OVCAR3 (cell line): ENCODE measurements around the genes TSTD2 and HEMGN.

DNA sequence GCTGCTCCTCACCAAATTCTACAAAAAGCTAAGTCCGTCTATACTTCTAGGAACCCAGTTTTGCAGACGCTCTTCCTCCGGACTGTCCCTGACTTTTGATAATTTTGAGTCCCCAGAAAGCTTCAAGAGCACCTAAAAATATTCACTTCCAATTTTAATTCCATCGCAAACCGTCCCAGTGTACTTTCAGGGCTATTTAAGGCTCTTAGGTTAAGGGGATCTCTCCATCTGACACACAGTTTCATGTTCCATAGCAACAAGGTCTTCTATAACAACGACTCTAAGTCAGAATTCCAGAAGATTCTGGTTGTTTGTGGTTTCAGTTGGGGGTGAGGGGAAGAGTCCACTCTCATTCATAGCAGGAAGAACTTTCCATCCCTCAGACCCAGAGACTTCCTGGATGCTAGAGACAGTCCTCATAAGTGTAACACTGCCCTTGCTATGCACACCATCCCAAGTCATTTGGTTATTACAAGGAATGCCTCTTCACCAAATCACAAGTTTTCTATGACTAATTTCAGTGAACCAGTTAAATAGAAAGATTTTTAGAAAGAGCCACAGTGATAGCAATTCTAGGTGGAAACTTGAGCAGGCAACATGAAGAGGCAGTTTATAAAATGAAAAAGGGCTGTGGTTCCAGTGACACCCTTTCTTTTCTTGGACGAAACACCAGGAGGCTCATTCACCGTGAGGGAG, 51.3 kb downstream of the HABP4 start:
- RRBS: 89% methylated on average over 2 of the region's 8 CpGs

- RRBS: no CpG with 5 or more reads among the region's 6 CpGs
Measured at GRCh38 chr9:96514458-96514899, 64.5 kb downstream of the HABP4 start.

GRCh38 chr9:96649413-96649857, 5.7 kb downstream of the PRXL2C start:
- RRBS: no CpG with 5 or more reads among the region's 2 CpGs

GRCh38 chr9:96758994-96759992, 18.6 kb downstream of the ZNF510 start:
- RRBS: 100% methylated on average over 2 of the region's 9 CpGs

GRCh38 chr9:96934090-96934594, 5.5 kb downstream of the NUTM2G start:
- RRBS: no CpG with 5 or more reads among the region's 15 CpGs

- RRBS: no CpG with 5 or more reads among the region's 23 CpGs
Measured at GRCh38 chr9:97386919-97387447, 24.9 kb upstream of the TDRD7 start.

DNA sequence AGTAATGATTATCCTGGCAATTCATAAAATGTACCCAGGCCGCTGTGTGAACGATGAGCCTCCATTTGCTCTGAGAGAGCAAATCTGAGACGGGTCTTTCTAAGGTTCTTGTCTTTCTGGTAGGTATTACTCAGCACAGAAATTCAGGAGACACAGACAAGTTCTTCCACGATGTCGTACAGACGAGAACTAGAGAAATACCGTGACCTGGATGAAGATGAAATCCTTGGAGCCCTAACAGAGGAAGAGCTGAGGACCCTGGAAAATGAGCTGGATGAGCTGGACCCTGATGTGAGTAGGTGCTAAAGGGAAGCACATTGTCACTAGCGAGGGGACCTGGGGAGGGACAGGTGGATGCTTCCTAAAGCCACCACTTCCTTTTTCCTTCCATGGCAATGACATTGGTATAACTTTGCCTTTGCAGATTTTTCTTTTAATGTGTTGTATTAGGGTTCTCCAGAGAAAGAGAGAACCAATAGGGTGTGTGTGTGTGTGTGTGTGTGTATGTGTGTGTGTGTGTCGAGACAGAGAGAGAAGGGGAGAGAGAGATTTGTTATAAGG, 22.6 kb downstream of the TMOD1 start:
- RRBS: no CpG with 5 or more reads among the region's 9 CpGs

DNA sequence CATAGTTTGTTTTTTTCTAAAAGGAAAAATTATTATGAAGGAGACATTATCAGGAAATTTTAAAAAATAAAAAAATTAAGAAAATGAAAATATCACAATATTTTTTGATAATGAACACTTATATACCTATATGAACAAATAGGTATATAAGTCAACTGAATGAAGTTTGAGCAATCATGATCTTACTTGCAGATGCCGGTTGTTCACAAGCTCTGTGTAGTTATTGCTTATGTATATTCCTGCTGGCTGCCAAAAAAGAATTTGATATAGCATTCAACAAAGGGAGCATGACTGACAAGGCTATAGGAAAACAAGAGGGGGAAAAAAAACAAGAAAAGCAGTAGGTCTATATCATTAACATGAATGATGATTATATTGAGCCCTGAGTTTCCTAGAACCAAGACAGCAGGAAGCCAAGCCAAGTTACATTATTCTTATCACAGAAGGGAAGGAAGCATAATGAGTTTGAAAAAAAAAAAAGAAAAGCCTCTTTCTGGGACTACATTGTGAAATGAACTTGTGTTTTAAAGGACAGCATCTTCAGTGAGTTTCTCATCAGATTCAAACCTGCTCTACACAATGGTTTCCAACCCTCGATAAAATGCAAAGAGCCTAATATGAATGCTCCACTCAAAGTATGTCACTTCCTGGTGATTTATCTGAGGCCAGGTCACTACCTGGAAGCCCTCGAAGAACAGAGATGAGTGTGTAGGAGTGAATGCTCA, 41.0 kb downstream of the TSTD2 start:
- RRBS: no CpG with 5 or more reads among the region's 3 CpGs

- RRBS: no CpG with 5 or more reads among the region's 10 CpGs
Measured at GRCh38 chr9:97604412-97605402, 28.5 kb downstream of the TSTD2 start.

- RRBS: 5% methylated on average over 56 of the region's 114 CpGs
Measured at GRCh38 chr9:97633008-97634108, at the start of gene TSTD2. Gene TSTD2 (minus strand): TSS chr9:97633368.

GRCh38 chr9:97703299-97704163, 6.4 kb upstream of the XPA start:
- RRBS: 25% methylated on average over 2 of the region's 11 CpGs

GRCh38 chr9:97737350-97738027, 40.3 kb upstream of the XPA start:
- RRBS: 14% methylated on average over 1 of the region's 8 CpGs

DNA sequence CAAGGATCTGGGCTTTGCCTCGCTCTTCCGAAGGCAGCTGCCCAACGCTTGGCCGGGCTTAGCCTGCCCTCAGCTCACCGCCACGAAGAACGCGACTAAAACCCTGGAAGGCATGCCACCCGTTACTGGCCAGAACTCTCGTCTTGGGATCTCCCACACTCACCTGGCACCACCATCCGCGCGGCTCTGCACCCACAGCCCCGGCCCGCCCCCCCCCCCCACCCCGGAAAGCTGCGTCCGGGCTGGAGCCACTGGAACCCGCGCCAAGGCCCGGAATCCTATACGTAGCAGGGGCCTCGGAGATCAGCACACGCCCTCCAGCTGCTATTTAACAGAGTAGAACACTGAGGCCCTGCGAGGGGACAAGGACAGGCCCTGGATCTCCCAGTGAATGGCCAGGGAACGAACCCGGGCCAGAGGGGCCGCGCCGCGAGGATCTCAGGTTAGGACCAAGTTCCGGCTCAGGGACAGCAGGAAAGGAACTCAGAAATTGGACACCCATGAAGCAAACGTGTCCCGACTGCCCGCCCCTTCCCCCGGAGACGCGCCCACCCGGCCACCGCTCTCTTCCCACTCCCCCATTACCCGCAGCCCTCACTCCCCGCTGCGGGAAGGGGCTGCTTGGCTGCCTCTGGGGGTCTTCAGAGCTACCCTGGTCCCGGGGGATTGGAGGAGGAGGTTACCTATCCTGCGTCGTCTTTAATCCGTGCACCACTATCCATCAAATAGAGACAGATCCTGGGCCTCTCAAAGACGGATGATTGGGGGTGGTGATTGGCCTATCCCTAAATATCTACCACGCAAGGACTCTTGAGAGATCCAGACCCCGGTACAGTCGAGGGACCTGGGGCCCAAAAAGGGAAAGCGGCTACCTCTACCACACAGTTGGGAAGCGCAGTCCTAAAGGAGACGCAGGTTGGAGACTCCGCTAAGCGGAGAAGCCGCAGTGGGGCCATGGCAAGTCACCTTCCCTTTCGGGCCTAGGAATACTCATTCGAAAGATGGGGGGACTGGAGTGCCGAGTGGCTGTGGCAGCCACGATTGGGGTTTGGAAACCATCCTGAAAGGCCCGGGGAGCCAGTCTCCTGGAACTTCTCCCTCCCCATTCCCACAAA, 937 bp upstream of the FOXE1 start:
- RRBS: 62% methylated on average over 26 of the region's 62 CpGs

DNA sequence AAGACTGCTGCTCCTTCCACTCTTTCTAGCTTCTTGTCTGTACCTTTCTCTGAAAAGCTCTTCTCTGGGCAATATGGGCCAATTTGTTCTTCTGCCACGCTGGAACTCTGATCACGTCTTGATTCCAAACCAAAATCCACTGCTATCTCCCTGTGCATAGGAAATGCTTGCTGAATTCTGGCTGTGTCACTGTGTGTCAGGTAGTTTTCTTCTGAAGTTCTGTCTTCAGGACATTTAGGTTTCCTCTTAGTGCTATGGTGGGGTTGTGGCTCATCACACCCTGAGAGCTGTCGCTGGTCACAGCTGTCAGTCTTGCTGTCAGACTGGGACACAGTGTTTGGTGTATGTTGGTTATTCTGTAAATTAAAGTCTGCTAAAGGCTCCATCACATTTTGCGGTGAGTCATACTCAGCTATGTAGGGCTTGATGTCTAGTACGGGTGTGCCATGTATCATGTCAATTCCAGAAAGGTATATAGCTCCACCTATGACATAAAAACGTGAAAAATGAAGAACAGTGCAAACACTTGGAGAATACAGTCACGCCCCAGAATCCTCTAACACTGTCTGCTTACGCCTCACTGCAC, 12.1 kb downstream of the TRMO start:
- RRBS: no CpG with 5 or more reads among the region's 8 CpGs

GRCh38 chr9:97937703-97938606, at the start of gene HEMGN:
Gene HEMGN (minus strand): TSS chr9:97938172.
- RRBS: no CpG with 5 or more reads among the region's 5 CpGs

- RRBS: no CpG with 5 or more reads among the region's 1 CpG
Measured at GRCh38 chr9:98037447-98037817, 19.1 kb upstream of the NANS start.

DNA sequence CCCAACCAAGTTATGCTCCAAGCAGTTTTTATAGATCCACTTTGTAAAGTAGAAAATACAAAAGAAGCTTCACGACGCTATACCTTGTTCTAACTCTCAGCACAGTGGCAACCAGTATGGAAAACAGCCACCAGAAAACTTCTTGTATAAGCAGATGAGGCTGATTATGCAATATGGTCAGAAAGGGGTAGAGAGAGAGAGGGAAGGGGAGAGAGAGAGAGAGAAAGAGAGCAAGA, 14.8 kb downstream of the TRIM14 start:
- RRBS: no CpG with 5 or more reads among the region's 2 CpGs

GRCh38 chr9:98255127-98255530, 320 bp downstream of the TBC1D2 start:
- RRBS: 7% methylated on average over 10 of the region's 26 CpGs

DNA sequence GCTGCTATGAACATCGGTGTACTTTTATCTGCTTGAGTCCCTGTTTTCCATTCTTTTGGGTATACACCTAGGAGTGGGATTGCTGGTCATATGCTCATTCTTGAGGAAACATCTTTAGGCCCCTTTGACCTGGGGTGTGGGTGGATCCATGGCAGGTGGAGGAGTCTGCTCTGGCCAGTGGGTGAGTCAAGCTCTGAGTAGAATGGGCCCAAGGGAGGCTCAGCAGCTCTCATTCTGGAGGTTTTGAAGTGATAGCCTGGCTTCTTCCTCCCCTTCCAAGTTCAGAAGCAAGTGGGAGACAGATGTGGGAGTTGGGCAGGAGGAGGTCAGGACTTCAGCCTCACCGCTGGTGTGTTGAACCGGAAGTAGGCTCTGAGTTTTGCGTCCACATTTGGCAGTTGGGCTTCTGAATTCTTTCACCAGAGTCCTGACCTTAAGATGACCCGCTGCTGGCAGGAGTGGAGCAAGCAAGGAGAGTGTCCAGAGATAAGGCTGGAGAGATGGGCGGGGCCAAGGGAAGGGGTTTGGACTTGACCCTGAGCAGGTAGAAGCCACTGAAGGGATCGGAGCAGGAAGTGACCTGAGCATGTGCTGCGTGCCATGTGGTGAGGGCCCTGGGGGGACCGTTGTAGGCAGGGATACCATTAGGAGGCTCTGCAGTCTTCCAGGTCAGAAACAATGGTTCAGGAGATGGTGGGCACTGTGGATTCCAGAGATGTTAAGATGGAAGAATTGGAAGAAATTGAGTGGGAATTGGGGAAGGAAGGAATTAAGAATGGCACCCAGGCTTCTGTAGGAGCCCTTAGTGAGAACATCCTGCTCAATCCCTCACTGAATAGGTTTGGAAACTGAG, 25.7 kb downstream of the GALNT12 start:
- RRBS: no CpG with 5 or more reads among the region's 9 CpGs

DNA sequence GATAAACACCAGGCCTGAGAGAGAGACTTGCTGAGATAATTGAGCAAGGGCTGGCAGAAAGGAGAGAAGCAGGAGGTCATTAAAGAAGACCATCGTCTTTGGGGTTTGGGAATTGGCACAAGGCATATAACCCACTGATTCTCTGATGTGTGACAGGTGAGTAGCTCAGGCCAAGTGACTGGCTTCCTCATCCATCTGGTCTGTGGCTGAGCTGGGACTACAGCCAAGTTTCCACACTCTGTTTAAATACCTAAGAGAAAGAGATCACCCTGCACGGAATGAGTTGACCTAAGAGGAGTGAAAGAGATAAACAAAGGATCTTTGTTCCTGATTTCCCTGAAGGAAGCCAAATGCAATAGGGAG, 40.8 kb downstream of the GALNT12 start:
- RRBS: no CpG with 5 or more reads among the region's 2 CpGs